Measurements from ENCODE around the genes NME9 and FAIM.

- RRBS, result no CpG with 5 or more reads among the region's 7 CpGs
Observed at GRCh38 chr3:138303447-138303903, 26.2 kb downstream of the NME9 start.

DNA sequence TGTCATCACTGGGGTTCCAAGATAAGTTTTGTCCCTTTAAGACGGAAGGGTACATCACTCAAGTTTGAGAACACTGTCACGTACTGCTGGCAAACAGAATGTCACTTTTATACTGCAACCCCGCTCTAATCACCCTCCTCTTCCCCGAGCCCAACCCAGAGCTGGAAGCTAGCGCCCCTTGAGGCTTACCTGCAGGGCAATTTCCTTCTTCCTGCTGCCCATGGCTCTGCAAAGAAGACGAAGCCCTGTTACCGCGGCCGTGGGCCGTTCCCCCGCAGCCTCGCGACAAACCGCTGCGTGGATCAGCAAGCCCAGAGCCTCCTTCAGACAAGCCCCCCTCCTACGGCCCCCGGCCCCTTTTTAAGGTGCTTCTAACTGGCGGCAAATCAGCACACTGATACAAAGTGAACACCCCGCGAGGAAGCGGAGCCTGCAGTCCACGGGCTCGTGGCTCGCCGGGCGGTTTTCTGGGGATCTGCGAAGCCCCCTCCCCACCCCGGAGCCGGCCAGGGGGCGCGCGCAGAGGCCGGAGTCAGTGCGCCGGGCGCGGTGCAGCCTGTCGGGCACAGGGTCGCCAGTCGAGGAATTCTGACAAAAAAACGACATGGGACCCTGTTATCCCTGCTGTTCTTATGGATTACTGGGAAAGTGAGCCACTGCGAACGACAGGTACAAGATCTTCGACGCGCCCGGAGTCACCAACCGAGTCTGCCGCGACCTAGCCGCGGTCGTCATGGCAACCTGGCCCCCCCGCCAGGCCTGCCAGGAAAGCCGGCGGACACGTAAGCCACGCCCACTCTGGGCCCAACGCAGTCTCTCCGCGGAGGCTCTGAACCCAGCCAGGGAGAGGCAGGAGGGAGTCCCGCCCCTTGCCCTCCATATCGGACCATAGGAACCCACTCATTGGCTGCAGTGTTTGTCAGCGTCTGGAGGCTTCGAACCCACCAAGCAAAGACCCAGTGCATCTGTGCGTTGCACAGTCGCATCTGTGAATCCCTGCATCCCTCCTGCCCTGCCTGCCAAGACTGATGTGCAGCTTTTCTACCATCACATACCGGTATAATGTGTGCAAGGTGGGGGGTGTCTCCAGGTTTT, at the start of gene NME9:
NME9 (minus strand) TSS at position 738 of the 1,095 bp plus-strand sequence.
- RRBS, result 2% methylated on average over 9 of the region's 68 CpGs

DNA sequence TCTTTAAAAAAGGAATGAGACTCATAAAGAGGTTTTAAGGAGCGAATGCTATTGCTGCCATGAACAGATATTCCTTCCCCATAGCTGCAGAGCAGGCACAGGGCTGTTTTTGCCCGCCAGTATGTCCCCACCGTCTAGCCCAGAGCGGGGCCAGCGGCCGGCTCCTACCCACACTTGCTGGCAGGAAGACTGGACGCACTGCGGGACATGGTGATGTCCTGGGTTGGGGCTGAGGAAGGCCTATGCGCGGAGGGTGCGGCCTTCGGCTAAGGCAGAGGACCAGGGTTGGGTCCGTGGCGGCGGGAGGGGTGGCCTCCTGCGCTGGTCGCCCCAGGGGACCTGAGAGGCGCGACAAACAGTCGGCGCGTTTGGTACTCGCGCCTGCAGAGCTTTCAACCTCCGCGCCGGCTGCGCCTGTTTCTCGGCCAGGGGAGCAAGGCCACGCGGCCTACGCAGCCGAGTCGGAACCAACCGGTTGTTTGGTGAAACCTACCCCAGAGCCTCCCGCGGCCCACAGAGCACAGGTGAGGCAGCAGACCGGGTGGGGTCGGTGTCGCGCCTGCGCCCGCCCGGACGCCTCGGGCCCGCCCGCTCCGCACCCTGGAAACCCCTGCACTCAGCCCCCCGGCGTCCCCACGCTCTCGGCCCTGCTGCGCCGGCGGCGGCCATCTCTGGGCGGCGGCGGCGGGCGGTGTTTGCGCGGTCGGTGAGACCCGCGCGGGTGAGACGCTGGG, at the start of gene FAIM:
FAIM (plus strand) TSS at position 358 of the 734 bp plus-strand sequence.
- RRBS, result 8% methylated on average over 31 of the region's 69 CpGs

DNA sequence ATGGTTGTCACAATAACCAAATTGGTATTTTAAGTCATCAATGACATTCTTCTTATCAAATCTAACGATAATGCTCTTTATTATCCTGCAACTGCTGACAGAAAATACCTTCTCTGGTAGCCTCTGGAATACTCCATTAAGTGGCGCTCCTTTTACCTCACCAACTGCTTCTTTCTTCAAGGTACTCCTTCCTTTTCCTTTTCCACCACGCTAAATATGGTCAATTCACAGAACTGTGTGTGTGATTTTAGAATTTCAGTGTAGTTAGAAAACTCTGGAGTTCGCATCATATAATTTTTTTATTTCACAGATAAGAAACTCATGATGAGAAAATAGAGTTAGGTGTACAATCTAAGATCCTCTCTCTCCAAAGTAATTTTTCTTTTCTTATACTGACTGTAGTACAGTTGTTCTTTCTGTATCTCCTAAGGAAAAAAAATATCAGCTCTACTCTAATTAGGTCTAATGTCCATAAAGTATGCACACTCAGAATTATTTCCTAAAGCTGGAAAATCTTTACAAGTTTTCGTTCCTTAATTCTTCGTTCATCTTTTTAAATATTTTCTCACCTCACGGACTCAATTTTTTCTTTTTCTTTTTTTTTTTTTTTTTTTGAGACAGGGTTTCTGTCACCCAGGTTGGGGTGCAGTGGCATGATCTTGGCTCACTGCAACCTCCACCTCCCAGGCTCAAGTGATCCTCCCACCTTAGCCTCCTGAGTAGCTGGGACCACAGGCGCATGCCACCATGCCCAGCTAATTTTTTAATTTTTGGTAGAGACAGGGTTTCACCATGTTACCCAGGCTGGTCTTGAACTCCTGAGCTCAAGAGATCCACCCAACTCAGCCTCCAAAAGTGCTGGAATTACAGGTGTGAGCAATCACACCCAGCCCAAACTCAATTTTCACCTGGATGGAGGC, 99.4 kb downstream of the FAIM start:
- RRBS, result no CpG with 5 or more reads among the region's 8 CpGs

GRCh38 chr3:138936646-138937232, 10.2 kb downstream of the FOXL2 start:
- RRBS, result no CpG with 5 or more reads among the region's 31 CpGs

GRCh38 chr3:138944757-138945829, 1.8 kb downstream of the FOXL2 start:
- RRBS, result 51% methylated on average over 34 of the region's 112 CpGs

GRCh38 chr3:139366520-139367037, 22.8 kb downstream of the MRPS22 start:
- RRBS, result no CpG with 5 or more reads among the region's 3 CpGs

GRCh38 chr3:139447924-139448556, 28.3 kb downstream of the RBP2 start:
- RRBS, result no CpG with 5 or more reads among the region's 3 CpGs

DNA sequence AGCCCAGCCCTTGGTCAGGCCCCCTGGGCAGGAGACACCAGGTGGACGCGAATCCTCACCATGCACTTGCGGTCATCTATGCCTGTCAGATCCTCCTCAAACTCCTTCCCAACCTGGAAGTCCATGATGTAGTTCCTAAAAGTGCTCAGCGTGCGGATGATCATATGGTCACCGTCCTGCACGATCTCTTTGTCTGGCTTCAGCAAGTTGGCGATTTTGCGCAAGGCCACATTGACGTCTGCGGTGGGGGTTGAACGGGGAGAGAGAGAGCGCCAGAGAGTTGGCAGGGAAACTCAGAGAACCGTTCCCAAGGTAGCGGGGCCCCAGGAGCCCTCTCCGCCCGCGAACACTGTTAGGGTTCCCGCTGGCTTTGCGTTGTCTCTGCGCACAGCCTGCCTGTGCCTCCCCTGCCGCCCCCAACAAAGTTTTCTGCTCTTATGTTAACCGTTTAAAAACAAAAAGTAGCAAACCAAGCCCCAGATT, 779 bp downstream of the RBP1 start:
- RRBS, result no CpG with 5 or more reads among the region's 23 CpGs

DNA sequence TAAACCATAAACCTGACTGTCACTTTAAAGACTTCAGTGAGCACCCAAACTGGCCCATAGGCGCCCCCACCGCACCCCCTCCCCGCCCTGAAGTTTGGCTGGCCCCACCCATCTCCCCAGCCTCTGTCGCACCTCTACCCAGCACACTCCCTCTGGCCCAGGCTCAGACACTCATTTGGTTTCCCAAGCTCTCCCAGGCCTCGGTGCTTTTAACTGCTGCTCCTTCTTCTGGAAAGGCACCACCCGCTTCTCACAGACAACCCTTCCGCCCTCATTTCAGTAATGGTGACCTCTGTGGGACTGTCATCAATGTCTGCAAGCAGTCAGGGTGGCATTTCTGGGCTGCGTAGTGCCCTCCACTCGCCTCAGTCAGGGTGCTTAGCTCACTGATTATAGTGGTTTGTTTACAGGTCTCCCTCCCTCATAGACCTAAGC, 367.6 kb upstream of the TRIM42 start:
- RRBS, result no CpG with 5 or more reads among the region's 9 CpGs

GRCh38 chr3:141076743-141077631, 25.8 kb downstream of the SPSB4 start:
- RRBS, result no CpG with 5 or more reads among the region's 25 CpGs

GRCh38 chr3:141274809-141275472, 43.3 kb downstream of the PXYLP1 start:
- RRBS, result no CpG with 5 or more reads among the region's 5 CpGs

DNA sequence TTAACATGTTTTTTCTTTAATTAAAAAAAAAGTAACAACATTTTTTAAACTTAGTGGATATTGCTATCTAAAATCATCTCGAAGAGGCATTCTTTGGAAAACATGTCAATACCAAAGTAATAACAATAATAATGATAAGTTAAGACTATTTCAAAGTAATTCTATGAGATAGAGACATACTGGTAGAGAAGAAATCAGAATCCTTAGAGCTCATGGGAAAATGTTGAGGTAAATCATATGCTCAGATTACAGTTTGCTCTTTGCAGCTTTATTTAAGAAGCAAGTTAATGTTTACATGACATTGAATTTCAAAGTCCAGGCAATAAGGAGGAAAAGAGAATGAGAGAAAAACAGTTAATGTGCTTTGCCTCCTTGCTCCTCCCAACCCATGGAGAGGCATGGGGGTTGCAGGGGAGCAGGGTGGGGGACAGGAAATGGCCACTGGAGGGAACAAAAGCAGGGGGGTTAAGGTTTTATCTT, 42.3 kb upstream of the ZBTB38 start:
- RRBS, result no CpG with 5 or more reads among the region's 1 CpG

DNA sequence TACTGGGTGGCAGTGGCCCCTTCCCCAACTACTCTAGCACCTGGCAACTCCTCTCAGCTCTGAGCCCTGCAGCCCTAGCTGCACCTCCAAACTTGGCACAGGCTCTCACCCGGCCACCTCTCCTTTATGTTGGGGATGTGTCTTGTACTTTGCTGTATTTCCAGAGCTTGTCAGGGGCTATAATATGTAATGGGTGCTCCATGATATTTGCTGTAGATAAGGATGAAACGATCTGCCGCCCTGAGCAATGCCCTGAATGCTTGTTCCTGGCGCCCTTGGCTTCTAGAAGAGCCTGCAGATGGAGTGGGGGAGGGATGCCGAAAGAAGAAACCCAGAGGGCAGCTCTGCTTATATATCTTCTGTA, 35.9 kb upstream of the ZBTB38 start:
- RRBS, result no CpG with 5 or more reads among the region's 5 CpGs

GRCh38 chr3:141367003-141367729, 1.1 kb upstream of the ZBTB38 start:
- RRBS, result no CpG with 5 or more reads among the region's 13 CpGs

DNA sequence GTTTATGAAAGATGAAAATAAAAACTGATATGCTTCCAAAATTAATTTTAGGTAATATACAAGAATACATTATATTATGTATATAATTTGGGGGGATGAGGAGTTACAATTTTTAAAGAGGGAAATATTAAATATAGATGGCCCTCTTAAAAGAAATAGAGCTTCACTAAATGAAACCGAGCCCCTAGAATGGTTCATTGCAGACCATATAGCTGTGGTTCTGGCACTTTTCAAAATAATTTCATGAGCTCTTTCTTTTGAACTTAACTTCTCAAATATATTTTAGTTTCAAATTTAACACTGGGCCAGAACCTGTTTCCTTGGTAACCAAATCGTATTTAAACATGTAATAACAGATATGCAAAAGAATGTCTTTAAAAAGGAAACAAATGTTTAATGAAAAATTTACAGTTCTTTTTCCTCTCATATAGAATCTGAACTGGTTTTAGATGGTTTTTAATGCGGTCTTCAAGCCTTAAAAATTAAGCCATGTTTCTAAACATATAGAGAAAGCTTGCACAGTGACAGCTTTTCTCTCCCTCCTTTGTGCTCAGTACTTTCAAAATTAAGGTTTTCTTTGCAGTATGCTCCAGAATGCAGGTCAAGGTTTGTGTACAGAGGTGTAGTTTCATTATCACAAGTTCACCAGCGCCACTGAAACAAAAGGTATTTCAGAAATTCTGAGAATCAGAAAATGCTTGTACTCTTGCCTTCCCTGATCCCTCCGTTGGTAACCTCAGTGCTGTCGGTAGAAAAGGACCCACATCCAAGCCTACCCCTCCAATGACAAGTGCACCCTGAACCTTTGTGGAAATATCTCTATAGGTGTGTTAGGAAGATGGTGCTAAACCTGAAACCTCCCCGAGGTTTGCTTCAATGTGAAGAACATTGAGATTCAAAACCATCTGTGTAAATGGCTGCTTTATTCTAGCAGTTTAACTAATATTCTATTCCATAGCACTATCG, 20.3 kb downstream of the ZBTB38 start:
- RRBS, result no CpG with 5 or more reads among the region's 8 CpGs

DNA sequence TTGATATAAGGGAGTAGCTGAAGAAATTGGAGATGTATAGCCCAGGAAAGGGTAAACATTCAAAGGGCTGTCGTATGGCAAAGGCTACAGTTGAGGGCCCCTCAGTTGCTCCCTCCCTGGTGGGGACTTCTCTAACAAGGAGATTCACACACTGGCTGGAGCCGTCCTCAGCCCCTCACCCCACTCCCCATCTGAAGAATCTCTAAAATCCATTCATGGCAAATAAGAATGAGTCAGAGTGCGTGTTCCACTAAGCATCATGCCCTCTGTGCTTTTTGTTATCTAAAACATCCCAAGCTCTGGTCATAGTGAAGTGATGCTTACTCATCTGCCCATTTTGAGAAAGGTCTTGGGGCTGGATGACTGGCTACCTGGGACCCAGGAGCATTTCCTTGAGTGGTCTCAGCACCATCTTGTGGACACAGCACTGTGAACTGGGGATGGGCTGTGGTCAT, 53.2 kb downstream of the ZBTB38 start:
- RRBS, result no CpG with 5 or more reads among the region's 3 CpGs

GRCh38 chr3:141446362-141447669, 40.0 kb upstream of the RASA2 start:
- RRBS, result 91% methylated on average over 1 of the region's 7 CpGs

DNA sequence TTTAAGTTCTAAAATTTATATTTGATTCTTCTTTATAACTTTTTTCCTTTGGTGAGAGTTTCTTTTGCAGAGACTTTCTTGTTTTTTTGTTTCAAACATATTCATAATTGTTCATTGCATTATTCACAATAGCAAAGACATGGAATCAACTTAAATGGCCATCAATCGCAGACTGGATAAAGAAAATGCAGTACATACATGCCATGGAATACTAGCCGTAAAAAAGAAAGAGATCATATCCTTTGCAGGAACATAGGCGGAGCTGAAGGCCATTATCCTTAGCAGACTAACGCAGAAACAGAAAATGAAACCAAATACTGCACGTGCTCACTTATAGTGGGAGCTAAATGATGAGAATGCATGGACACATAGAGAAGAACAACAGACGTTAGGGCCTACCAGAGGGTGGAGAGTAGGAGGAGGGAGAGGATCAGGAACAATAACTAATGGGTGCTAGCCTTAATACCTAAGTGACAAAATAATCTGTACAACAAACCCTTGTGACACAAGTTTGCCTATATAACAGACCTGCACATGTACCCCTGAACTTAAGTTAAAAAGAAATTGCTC, 57.8 kb downstream of the RASA2 start:
- RRBS, result no CpG with 5 or more reads among the region's 6 CpGs